Umbilical cord (tissue), 2 donors: ENCODE data around the gene GP5.

- RAMPAGE, long total RNA: no peak
These were observed 132.1 kb upstream of the HES1 start for GRCh38 chr3:194003817-194004187.

- RAMPAGE, long total RNA: no peak
These were observed 59.5 kb upstream of the HES1 start for GRCh38 chr3:194076385-194076848.

- RAMPAGE, long total RNA: no peak
These were observed 11.6 kb upstream of the HES1 start for GRCh38 chr3:194124461-194124710.

- RAMPAGE, long total RNA: no peak
These were observed 2.0 kb upstream of the HES1 start for GRCh38 chr3:194133553-194134707.

DNA sequence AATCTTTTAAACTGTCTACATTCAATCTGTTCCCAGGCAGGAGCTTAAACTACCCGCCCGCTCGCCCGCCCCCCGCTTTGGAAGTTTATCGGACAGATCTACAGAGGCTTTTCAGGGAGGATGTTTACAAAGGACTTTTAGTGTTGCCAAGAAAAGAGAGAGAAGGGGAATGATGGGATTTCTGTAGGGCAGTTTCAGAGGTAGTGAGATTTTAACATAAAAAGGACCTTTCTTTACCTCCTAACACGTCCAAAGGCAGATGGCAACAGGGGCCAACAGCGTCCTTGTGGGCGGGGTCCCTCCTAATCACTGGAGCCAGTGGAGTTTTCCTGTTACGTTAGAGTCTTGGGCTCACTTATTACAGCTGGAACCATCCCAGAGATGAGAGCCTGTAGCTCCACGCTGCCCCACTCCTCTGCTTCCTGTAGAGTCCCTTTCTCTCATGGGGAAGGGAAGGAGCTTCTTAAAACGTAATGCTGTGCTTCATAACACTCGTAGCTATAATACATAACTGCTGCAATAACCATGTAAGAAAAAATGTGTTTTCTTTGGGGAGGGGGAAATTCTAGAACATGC, 30.9 kb downstream of the HES1 start:
- RAMPAGE, long total RNA: no peak

DNA sequence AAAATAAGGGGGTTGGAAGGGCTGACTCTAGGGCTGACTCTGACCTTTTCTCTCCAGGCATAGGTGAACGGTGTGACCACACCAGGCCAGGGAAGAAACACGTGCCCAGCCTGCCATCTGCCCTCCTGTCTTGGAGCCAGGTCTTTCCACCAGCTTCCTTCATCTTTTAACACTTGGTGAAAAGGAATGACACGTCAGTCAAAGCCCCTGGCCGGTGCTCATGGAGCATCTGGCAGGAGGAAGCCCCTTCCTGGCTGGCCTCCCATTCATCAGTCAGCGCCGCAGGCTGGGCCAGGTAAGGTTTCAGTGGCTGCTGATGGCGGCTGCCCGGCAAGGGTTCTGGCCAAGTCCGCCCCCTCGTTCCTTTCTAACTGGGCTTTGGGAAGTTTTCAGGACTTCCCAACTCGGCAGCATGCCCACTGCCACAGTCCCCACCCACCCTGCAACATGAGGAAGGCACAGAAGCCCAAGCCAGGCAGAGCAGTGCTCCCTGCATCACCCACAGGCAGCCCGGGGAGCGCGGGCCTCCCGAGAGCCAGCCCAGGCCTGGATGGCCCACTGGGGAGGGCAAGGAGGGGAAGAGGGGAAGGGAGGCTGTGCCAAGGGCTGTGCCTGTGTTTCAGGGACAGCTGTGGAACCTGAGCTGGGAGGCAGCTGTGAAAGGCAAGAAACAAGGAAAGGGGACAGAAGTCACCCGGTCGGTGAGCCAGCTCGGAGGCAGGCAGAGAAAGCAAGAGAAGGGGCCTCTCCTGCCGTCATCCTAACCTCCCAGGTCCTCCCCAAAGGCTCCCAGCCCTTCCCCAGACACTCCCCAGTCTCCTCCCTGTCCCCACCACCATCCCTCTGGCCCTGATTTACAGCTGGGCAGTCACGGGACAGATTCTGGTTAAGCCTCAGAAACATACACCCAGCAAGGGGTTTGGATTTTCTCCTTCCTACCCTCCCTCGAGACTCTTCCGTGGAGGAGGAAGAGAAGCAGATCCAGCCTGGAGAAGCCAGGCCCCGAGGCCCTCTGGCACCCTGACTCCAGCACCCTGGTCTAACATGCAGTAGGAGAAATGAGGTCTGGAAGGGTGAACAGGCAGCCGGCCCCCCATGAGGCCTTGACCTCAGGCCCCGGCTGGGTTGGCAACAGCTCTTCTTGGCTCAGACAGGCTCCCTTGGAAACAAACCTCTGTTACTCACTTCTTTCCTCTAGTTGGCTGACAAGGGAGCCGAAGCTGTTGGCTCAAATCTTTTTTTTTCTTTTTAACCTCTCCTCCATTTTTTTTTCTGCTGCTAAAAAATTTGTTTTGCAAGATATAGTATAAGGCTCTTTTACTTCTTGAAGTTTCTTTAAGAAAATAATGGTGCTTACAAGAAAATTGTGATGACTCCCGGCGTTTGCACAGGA, 73.8 kb downstream of the CPN2 start:
- RAMPAGE, long total RNA: no peak

- RAMPAGE, long total RNA: no peak
These were observed at the start of gene GP5 for GRCh38 chr3:194399173-194399542. Gene GP5 (minus strand): TSS chr3:194399266.

DNA sequence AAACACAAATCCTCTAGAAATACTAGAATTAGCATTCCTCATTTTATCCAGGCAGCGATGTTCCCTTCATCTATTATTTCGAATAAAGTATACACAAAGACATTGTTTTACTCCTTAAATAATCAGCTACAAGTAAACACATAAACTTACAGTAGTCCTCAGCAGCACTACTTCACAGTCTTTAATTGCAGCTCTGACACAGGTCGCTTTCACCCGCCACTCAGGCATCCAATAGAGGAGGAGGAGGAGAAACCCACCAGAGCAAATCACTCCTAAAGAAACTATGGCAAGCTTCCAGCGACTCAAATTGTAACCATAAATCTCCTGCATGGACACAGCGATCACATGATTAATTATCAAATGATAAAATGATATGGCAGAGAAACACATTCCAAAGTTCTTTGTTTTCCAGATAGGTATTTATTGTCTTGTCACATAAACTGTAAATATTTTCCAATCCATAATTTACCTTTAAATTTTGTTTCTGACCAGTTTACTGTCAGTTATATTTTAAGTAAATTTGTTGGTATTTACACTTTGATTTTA, 26.2 kb downstream of the ATP13A3 start:
- RAMPAGE, long total RNA: no peak

GRCh38 chr3:194485306-194485762, 1.5 kb downstream of the ATP13A3 start:
- RAMPAGE, long total RNA: no peak

DNA sequence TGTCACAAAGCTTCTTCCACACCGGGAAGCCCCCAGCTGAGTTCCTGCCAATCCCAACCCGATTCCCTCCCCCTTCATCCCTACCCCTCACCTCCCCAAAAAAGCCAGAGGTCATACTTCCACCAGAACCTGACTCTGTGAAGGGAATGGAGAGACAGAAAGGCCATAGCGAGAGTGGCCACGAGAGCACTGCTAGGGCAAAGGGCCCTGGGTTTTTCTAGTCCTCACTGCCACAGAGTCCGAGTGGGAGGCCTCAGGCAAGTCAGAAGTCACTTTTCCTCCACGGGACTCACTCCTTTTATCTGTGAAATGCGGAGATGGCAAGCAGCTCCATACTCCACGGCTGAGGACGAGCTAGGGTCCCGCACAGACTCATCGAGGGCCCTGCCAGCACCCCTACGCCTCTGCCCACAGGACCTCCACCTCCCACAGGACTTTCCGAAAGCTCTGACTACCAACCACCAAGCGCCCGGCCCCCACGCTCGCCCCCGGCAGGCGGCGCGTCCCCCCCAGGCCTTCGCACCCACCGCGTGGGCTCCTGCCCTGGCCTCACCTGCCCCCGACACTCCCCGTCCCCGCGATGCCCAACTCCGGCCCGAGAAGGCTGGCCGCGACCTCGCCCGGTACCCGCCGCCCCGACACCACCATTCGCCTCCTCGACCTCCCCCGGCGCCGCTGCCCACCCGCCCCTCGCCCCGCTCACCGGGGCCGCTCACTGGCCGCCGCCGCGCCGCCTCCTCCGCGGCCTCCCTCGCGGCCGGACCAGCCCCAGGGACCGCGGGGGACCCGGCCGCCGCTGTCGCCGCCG, 735 bp downstream of the ATP13A3 start:
- RAMPAGE, long total RNA: no peak

GRCh38 chr3:194497701-194498175, 10.9 kb upstream of the ATP13A3 start:
- RAMPAGE, long total RNA: no peak

GRCh38 chr3:194556356-194557221, 69.8 kb upstream of the ATP13A3 start:
- RAMPAGE, long total RNA: no peak

DNA sequence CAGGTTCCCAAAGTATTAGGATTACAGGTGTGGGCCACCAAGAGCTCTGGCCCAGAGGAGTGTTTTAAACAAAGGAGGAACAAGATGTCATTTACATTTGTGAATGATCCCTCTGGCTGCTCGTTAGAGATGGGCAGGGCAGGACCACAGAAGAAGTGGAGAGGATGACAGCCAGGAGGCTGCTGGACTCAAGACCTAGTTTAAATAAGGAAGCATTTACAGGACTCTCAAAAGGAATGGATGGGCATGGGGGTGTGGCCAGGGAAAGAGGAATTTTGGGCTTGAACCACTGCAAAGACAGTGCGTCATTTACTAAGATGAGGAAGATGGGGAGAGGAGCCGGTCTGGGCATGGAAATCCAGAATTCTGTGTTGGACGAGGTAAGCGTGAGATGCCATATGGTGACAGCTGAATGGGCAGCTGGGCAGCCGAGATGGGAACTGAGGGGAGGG, 24.4 kb downstream of the TMEM44 start:
- RAMPAGE, long total RNA: no peak

- RAMPAGE, long total RNA: no peak
These were observed 19.2 kb downstream of the LSG1 start for GRCh38 chr3:194652608-194653352.

- RAMPAGE, long total RNA: no peak
These were observed 11.1 kb downstream of the LSG1 start for GRCh38 chr3:194660889-194661194.

- RAMPAGE, long total RNA: no peak
These were observed 3.0 kb upstream of the FAM43A start for GRCh38 chr3:194682403-194683376.

DNA sequence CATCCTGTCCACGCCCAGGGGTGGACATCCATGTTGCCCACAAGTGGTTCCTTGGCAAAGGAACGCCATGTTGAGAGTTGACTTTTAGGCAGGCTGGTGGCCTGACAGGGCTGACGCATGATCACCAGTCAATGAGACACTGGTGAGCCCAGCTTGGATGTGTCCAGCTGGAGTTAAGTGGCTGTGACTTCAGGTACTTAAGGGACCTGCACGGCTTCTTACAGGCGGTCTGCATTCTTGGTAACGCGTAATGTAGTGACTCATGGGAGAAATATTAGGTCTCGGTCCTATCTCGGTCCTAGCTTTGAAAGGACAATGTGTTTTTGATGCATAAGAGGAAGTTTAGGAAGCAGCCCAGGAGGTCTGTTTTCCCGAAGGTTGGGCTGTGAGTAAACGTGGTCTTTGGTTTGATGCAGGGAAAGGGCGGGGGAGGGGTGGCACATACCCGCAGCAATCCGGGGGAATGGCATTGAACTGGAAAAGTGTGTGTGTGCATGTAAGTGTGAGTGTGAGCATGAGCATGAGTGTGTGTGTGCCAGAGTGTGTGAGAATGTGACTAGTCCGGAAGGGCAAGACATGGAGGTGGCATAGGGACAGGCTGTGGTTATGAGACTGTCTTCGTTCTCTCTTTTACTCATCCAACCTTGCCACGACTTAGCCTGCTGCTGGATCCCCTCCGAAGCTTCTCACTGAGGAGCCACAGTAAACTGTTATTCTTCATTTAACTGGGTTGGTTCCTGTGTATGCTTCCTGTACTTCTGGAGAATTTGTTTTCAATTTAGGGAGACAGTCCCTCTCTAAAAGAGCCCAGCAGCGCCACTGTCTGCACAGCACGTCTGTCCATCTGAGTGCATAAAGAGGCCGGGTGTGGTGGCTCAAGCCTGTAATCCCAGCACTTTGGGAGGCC, 55.4 kb downstream of the FAM43A start:
- RAMPAGE, long total RNA: no peak

GRCh38 chr3:194871152-194871516, 185.5 kb downstream of the FAM43A start:
- RAMPAGE, long total RNA: no peak

DNA sequence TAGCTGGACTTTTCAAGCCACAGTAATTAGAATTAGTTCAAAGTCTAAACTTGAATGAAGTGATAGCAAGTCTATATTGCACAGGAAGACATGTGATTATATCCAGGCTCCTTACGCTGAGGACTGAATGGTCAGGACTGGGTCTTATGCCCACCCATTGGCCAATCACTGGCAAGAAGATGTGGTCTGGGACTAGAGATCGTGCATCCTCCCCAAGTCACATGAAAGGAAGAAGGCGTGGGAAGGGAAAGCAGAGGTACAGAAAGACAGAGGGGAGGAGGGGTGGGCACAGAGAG, 227.7 kb downstream of the FAM43A start:
- RAMPAGE, long total RNA: no peak

GRCh38 chr3:195087385-195087769, 183.6 kb downstream of the XXYLT1 start:
- RAMPAGE, long total RNA: no peak